Right atrium auricular region (tissue), 2 donors: ENCODE measurements around a stretch of chr18.

GRCh38 chr18:77086052-77086497 lies 46.5 kb downstream of the MBP start:
- PRO-cap, result no peak
- RAMPAGE, long total RNA, 2 experiments, result no peak in any of the 2 experiments

GRCh38 chr18:77107842-77108654 lies 24.5 kb downstream of the MBP start:
- PRO-cap, result bidirectional peak, plus-strand start at chr18:77108184, minus-strand start at chr18:77108037; unidirectional peak, plus-strand start at chr18:77108418
- RAMPAGE, long total RNA, 2 experiments, result no peak in any of the 2 experiments

GRCh38 chr18:77111861-77112846 lies 20.4 kb downstream of the MBP start:
- PRO-cap, result bidirectional peak, plus-strand start at chr18:77112628, minus-strand start at chr18:77112454
- RAMPAGE, long total RNA, 2 experiments, result no peak in any of the 2 experiments

DNA sequence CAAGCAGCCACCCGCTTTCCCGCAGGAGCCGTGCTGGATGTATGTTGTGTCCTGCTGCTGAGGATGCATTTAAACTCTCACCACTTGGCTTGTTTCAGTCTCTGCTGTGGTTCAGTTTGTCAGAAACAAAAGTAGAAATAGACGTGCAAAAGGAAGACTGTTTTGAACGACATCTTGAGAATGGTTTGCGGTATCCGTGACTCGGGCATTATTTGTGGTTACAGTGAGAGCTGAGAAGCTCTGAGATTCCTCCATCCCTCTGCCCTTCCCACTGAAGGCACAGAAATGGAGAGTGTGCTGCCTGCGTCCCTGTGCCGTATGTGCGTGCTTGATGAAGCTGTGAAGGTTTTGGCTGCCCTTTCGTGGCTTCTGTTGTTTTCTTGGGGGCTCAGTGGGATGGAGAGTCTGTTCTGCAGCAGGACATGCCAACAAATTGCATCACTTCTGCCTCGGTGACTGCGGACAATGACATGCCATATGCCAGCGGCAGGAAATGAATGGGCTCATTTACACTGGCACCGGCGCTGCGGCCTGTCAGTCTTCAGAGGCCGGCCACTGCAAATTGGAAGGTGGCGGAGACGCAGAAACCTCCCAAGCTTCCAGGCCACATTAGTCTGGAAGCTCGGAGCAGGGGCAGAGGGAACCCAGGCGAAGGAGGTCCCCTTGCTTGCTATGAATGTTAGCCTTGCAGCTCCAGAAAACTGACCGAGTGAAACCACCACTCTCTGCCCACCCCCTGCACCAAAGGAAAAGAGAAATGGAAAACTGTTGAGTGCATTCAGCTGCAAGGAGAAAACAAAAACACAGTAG lies 417.6 kb upstream of the SALL3 start:
- PRO-cap, result no peak
- RAMPAGE, long total RNA, 2 experiments, result no peak in any of the 2 experiments

DNA sequence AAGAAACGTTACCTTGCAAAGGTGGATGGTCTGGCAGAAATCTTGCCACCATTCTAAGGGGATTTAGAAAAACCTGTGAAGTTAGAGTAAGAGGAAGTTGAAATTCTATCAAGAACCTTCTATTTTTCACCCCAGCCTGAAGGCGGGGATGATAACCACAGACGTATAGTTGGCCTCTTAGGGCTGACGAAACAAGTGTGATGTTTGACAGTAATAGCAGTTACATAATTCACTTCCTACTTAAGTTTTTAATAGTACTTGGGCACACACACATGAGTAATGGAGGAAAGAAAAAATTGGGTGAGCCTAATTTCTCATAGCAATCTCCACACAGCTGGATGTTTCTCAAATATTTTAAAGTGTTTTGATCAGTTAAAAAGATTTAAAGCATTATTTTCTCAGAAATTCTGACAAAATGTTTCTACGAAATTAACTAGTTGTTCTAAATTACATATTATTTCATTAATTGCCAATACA lies 336.6 kb upstream of the SALL3 start:
- PRO-cap, result no peak
- RAMPAGE, long total RNA, 2 experiments, result no peak in any of the 2 experiments

DNA sequence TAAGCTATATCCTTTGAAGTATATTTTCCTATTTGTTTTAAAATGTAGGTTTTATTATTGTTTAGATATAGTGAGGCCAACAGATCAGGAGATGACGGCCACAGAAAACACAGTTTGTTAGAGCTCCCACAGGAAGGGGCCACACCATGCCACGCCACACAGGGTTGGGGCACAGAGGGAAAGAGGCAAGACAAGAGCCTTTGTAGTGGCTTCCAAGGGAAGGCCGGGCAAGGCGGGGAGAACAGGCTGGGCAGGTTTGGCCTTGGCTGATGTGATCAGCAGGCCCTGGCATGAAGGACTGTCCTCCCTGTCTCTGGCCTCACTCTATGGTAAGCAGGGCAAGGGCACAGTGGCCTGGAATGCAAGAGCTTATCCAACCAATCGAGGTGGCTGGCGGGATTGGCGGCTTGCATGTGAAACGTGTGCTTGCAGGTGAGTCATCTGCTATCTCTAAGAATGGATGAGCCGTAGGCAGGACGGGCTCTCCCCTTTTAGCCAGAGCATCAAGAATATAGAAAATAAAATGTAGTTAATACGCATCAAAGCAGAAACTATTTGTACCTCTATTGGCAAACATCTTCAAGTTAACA lies 6.4 kb upstream of the ATP9B start:
- PRO-cap, result no peak
- RAMPAGE, long total RNA, 2 experiments, result no peak in any of the 2 experiments

- PRO-cap, result no peak
- RAMPAGE, long total RNA, 2 experiments, result no peak in any of the 2 experiments
Observed at GRCh38 chr18:79354511-79355403, 41.0 kb upstream of the NFATC1 start.

GRCh38 chr18:79383597-79384561 lies 11.9 kb upstream of the NFATC1 start:
- PRO-cap, result no peak
- RAMPAGE, long total RNA, 2 experiments, result no peak in any of the 2 experiments

GRCh38 chr18:79403125-79404494 lies 7.9 kb downstream of the NFATC1 start:
- PRO-cap, result bidirectional peak, plus-strand start at chr18:79403622, minus-strand start at chr18:79403466
- RAMPAGE, long total RNA, 2 experiments, result no peak in any of the 2 experiments

- PRO-cap, result no peak
- RAMPAGE, long total RNA, 2 experiments, result no peak in any of the 2 experiments
Observed at GRCh38 chr18:79410469-79411426, 15.0 kb downstream of the NFATC1 start.

DNA sequence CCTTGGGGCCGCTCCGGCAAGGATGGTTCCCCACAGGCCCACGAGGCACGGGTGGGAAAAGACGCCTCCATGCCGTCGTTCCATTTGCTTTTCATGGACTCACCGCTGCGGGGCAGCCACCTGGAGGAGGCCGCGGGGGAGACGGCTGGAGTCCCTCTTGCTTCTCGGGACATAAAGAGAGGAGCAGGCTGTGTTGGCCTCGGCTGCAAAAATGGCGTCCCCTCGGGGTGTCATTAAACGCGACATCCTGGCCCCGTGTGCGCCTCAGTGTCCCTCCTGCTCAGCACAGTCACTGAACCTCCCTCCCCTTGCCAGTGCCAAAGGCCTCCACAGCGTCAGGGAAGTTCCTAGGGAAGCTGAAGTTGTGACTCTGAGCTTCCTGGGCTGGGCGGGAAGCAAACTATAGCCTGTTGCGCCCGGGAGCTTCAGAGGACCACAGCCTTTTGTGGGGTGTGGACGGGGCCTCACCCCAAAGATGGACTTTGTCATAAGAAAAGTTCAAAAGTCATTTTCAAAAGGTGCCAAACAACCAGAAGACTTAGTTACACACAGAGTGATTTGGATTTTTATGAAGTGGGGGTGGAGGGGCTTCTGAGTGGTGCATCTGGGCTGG lies 63.6 kb downstream of the NFATC1 start:
- PRO-cap, result bidirectional peak, plus-strand start at position 410 of the sequence, minus-strand start at position 294 of the sequence
- RAMPAGE, long total RNA, 2 experiments, result no peak in any of the 2 experiments

- PRO-cap, result unidirectional peak, minus-strand start at chr18:79520305
- RAMPAGE, long total RNA, 2 experiments, result no peak in any of the 2 experiments
Observed at GRCh38 chr18:79520074-79520684, 124.4 kb downstream of the NFATC1 start.

DNA sequence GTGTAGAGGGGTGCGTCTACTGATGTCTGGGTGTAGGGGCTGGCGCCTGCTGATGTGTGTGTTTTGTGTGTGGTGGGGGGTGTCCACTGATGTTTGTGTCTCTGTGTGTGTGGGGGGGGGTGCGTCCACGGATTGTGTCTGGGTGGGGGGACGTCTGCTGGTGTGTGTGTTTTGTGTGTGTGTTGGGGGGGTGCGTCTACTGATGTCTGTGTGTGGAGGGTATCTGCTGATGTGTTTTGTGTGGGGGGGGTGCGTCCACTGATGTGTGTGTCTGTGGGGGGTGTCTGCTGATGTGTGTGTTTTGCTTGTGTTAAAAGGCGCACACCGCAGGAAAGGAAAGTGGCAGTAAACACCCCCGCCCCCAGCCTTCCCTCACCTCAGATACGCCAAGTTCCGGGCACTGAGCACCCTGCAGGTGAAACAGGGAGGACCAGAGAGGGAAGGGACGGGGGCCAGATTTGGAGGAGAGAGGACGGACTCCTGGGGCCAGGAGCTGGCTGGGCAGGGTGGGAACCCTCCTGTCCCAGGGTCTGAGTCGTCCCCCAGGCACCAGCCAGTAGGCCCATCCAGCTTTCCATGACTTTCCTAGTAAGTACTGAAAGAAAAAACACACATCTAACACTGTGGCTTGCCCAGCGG lies 126.7 kb downstream of the NFATC1 start:
- PRO-cap, result no peak
- RAMPAGE, long total RNA, 2 experiments, result no peak in any of the 2 experiments

DNA sequence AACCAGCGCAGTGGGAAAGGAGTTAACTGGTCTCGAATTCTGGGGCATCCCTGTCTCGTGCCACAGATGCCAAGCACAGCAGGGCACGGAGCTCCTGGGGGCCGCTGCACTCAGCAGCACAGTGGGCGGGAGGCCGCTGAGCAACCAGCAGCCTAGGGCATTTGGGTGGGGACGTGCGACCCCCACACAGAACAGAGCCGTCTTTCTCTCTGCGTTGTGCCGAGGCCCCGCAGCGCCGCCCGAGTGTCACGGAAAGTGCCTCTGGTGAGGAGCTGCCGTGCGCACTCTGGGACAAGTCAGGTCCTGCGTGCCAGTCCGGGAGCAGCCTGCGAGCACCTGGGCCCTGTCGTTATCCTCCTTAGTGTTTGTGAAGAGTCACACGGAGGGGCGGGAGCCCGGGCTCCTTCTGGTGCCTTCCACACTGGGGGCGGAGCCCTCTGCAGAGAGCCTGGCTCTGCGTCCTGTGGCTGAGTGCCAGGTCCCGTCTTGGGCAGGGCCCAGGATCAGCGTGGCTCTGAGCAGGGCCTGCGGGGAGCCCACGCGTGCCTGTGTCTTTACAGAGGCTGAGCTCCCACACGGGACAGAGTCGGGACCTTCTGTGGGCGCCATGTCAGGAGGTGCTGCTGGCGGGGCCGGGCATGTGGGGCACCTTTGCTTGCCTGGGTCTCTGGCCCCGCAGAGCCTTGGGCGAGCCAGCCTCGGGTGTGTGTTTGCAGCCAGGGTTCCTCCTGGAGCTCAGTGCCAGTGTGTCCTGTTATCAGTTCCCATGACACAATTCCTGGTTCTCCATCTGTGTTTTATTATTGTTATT lies 130.4 kb downstream of the NFATC1 start:
- PRO-cap, result no peak
- RAMPAGE, long total RNA, 2 experiments, result no peak in any of the 2 experiments

DNA sequence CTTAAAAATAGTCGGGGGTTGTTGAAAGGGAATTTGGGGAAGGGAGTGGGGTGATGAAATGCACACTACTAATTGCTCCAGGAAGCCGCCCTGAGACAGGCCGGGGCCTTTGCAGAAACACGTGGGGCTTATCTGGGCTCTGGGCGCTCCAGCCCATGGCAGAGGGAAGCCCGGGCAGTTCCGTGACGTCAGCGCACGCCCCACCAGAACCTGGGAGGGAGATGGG lies 130.9 kb downstream of the NFATC1 start:
- PRO-cap, result bidirectional peak, plus-strand start outside the sequence, minus-strand start at position 148 of the sequence
- RAMPAGE, long total RNA, 2 experiments, result no peak in any of the 2 experiments

- PRO-cap, result no peak
- RAMPAGE, long total RNA, 2 experiments, result no peak in any of the 2 experiments
Observed at GRCh38 chr18:79692597-79693035, 13.0 kb downstream of the CTDP1 start.

- PRO-cap, result no peak
- RAMPAGE, long total RNA, 2 experiments, result no peak in any of the 2 experiments
Observed at GRCh38 chr18:79711204-79711403, 31.5 kb downstream of the CTDP1 start.

DNA sequence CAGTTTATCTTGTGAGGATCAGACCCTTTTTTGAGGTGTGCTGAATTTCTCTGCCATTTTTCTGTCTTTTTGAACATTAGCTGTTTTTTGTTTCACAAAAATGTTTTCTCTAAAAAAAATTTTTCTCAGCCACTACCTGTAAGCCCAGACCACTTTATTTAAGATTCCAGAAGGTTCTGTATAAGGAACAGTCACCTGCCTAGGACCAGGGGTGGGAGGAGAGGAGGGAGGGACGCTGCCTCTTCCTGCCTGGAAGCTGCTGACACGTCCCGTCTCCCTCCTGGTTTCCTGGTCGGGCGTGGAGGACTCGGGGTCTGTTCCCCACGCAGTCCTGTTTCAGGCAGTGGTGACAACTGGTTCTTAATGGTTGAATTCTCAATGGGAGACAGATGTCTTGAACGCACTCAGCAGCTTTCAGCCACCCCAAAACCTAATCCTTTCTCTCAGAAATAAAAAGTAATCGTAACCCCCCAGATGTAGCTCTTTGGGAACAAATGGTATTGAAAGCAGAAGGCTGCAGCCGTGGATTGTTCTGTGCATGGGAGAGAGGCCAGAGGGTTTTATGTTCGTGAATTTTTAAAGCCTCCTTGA lies 50.6 kb downstream of the CTDP1 start:
- PRO-cap, result no peak
- RAMPAGE, long total RNA, 2 experiments, result no peak in any of the 2 experiments

DNA sequence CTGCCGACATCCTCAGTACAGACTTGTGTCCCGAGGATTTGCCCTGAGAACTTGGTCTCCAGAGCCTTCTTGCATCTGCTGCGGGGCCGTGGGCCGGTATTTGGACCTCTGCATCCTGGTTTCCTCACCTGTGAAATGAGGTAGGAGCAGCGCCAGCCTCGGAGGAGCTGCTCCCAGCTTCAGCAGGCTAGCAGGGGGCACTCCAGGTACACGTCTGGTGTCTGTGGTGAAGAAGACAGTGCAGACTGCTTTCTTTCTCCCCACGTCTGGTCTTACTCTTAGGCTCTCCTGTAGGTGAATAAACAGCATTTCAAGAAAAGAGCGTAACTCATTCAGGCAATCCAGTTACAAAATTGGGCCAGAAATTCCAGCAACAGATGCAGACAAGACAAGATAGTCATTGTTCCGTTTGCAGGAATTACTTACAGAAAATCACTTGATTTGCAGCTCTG lies 58.7 kb downstream of the CTDP1 start:
- PRO-cap, result no peak
- RAMPAGE, long total RNA, 2 experiments, result no peak in any of the 2 experiments

GRCh38 chr18:79744741-79745068 lies 53.0 kb upstream of the KCNG2 start:
- PRO-cap, result no peak
- RAMPAGE, long total RNA, 2 experiments, result no peak in any of the 2 experiments